Colon Carcinoma Metastatic in the Lung (tissue), 2 donors: ENCODE results near the genes CD27 and LPAR5.

GRCh38 chr12:5200638-5201034 lies 157.0 kb downstream of the KCNA5 start:
- PRO-cap, 2 experiments = no peak in any of the 2 experiments

GRCh38 chr12:5969068-5969420 lies 24.0 kb upstream of the ANO2 start:
- PRO-cap, 2 experiments = no peak in any of the 2 experiments

DNA sequence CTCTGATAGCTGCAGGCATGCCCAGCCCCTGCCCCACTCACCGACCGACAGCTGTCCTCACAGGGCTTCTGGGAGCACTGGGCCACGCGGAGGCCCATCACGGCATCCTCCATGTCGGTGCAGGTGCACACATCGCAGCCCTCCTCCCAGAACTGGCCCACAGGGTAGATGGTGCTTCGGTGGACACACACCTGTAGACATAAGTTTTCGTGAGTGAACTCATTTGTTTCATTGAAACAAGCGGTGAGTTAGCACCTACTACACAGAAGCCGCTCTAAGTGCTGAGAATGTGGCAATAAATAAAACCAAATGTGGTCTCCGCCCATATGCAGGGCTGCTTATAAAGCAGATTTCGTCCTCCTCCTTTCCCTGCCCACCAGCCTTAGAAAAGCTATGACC lies 31.0 kb upstream of the ANO2 start:
- PRO-cap, 2 experiments = no peak in any of the 2 experiments

GRCh38 chr12:6058382-6058941 lies 66.0 kb downstream of the VWF start:
- PRO-cap, 2 experiments = no peak in any of the 2 experiments

- PRO-cap, 2 experiments = no peak in any of the 2 experiments
Measured at GRCh38 chr12:6074339-6074857, 50.1 kb downstream of the VWF start.

GRCh38 chr12:6140892-6141455 lies 16.5 kb upstream of the VWF start:
- PRO-cap, 2 experiments = peak in 1 of 2 experiments; most common plus-strand start chr12:6141263 (in 1); most common minus-strand start chr12:6141183 (in 1)

- PRO-cap, 2 experiments = no peak in any of the 2 experiments
Measured at GRCh38 chr12:6142668-6143126, 18.2 kb upstream of the VWF start.

- PRO-cap, 2 experiments = no peak in any of the 2 experiments
Measured at GRCh38 chr12:6159884-6160422, 35.5 kb upstream of the VWF start.

DNA sequence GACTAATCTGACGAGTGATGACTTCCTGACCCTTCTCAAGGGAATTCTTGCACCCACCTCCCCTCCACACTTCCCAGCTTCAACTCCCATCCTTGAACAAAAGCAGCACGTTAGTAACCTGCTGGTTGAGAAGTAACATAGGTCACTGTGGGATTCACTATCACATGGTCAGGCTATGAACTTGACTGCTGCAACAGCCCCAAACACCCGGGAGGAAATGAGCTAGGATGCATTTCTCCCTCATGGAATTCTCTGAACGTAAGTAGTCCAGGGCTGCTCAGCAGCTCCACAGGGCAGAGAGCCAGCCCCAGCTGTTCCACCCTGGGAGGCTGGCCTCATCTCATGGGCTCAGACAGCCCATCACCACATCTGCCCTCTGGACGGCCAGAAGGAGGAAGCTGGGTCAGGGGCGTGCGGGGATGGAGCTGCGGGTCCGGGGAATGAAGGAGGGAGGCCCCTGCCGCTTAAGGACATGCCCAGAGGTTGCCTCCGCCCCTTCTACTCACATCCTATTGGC lies 37.0 kb upstream of the VWF start:
- PRO-cap, 2 experiments = no peak in any of the 2 experiments

- PRO-cap, 2 experiments = peak in 2 of 2 experiments; most common plus-strand start chr12:6226515 (in 1); most common minus-strand start chr12:6226573 (in 2)
Measured at GRCh38 chr12:6226465-6227219, 26.4 kb downstream of the CD9 start.

- PRO-cap, 2 experiments = peak in 2 of 2 experiments; most common plus-strand start chr12:6278987 (in 2); most common minus-strand start chr12:6278657 (in 2)
Measured at GRCh38 chr12:6278464-6279359, 31.8 kb upstream of the PLEKHG6 start.

- PRO-cap, 2 experiments = no peak in any of the 2 experiments
Measured at GRCh38 chr12:6324865-6325579, 14.5 kb downstream of the PLEKHG6 start.

GRCh38 chr12:6327246-6328532 lies 14.2 kb downstream of the TNFRSF1A start:
- PRO-cap, 2 experiments = no peak in any of the 2 experiments

DNA sequence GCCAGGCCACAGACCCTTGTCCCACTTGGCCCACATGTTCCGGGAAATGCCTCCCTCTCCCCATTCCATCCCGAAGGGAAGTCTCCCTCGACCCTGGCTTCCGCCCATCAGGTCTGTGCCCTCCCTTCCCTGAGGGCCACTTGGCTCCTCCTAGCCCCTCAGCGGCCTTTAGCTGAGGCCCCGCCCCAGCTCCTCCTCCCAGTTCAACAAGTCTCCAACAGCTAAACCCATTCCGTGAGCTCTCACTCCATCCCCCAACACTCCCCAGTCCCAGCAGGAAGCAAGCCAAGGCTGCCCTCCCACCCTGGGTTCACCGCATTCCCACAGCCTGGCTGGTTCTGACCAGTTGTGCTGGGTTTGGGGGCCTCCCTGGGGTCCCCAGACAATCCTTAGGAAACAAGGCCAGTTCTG lies 5.3 kb downstream of the TNFRSF1A start:
- PRO-cap, 2 experiments = peak in 2 of 2 experiments; most common plus-strand start position 267 of the sequence (in 2); most common minus-strand start position 142 of the sequence (in 1)

GRCh38 chr12:6368600-6368966 lies 6.8 kb downstream of the SCNN1A start:
- PRO-cap, 2 experiments = no peak in any of the 2 experiments

DNA sequence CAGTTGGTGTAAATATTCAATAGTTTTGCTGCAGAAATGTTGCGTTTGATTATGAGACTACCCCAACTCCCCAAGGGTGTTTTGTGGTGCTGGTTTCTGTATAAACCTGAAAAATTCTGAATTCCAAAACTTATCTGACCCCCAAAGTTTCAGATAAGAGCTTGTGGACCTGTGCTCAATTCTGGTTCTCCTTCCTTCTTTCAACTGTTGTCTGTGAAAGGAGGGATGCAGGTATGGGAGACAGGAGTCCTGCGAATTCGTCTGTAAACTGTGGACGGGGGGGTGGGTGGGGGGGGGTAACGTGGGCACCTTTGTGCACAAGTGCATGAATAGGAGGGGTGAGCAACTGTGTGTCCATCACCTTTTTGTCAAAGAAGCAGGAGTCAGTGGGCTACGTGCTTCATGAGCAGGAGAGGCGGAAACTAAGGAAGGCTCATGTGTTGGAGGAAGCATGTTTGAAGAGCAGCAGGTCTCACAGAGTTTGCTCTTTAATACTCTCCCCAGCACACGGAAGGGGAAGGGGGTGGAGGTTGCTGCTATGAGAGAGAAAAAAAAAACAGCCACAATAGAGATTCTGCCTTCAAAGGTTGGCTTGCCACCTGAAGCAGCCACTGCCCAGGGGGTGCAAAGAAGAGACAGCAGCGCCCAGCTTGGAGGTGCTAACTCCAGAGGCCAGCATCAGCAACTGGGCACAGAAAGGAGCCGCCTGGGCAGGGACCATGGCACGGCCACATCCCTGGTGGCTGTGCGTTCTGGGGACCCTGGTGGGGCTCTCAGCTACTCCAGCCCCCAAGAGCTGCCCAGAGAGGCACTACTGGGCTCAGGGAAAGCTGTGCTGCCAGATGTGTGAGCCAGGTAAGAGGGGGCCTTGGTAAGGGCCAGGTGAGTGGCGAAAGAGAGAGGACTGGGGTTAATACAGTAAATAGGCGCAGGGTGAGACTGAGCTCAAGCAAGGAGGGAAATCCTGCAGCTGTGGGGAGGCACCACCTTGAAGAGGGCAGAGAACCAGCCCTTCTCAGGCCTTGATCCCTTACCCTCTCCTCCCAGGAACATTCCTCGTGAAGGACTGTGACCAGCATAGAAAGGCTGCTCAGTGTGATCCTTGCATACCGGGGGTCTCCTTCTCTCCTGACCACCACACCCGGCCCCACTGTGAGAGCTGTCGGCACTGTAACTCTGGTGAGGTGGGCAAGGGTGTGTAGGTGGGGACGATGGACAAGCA lies at the start of gene CD27:
Gene CD27 (plus strand): TSS at position 579 of the 1,222 bp plus-strand sequence.
- PRO-cap, 2 experiments = peak in 1 of 2 experiments; most common plus-strand start position 611 of the sequence (in 1)

DNA sequence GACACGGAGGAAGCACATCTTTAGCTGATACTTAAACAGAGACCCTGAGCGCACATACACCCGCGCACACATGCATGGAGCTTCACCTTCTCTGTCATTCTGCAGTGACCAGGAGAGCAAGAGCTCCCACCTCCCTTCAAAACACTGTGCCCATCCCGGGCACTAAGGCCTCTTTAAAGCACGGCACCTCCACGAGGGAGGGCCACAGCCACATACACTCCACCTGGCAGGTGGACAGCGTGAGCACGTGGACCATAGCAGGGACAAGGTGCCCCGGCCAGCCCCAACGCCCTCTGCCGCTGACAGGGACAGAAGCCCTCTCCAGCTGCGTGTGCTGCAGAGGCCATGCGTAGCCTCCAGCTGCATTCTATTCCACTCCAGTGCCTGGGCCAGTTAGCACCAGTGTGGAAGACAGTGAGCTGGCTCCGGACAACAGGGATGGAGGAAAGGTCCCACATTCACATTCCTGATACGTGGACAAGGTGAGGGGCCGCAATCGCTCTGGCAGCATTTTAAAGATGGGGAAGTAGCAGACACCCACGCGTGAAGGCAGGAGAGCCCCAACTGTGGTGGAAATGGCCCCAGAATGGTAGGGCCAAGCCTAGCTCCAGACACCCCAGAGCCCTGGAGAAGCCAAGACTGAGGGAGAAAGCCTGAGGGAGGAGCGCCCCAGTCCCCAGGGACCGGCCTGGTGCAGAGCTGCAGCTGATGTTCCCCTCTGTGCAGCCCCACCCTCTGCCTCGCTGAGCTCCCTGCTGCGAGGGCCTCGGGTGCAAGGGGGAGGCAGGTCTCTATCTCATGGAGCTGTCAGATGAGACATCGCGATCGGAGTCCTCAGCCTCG lies 5.6 kb downstream of the GAPDH start:
- PRO-cap, 2 experiments = no peak in any of the 2 experiments

DNA sequence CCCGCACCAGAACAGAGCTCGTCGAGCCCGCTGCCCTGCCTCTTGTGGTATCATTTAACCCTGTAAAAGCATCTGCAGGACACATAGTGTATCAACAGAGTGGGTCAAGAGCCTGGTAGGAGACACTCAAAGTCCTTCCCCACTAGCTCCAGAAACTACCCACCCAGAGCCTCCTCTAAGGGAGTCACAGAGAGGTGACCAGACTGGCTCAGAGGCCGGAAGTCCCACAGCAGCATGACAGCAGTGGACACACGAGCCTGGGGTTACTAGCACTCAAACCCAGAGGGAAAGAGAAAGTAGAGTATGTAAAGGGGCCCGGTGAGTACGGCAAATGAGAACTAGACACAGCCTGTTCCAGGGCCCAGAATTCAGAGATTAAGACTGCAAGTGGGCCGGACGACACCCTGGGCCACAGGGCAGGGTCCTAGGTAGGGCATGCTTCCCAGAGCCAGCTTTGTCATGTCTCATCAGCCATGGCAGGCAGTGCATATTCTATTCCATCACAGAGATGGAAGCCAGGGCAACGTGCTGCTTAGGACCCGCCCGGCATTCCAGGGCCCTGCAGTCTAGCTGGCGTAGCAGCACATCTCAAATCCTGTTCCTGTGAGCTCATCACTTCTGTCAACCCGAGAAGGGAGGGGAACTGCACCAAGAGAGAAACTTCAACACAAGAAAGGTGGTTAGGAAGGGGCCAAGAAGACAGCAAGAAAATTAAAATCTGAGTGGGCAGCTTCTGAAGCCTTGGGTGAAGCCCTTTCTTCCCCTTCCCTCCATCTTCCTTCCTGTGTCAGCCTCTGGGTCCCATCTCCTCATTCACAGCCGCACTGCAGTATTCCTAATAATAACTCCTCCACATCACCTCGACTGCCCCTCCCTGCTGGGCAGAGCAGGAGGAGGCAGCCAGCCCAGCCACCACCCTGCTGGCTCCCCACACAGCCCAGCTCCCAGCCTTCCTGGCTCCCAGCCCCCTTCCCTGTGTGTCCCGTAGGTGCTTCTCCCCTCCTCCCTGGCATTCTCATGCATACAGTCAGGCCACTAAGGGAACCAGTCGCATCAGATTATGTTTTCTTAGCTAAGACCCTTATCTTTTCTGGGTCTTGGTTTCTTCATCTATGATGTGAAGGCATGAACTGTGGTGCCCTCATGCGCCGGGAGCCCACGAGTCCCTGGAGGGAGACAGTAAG lies 4.0 kb downstream of the IFFO1 start:
- PRO-cap, 2 experiments = no peak in any of the 2 experiments

DNA sequence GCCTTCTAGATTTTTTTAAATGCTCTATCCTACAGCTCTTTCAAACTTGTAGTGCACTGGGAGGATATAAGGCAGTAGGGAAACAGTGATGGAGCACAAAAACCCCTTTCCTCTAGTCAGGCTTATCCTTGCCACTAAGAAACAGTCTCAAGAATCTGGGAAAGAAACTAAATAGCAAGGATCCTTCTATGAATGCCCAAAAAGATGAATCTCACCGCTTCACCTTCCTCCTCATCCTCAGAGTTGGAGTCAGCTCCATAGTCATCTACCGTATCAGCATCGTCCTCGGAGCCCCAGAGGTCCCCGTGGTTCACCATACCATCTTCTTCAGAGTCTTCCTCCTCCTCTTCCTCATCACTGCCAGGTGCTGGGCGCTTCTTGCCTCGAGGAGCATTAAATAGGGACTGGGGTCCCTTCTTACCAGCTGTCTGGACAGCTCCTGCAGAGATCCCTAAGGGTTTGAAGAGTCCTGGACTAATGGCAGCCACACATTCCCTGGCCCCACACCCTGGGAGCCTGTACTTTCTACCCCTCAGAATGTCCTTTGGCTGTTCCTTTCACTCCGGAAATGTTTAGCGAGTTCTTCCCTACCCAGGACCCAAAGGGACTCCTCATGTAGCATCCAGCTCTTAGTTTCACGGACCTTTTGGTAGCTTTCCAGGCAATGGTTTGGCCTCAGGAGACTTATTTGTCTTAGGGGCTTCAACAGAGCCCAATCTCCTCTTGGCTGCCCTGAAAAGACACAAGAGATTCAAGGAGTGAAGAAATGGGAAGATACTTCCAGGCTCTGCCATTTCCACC lies 2.0 kb downstream of the NOP2 start:
- PRO-cap, 2 experiments = no peak in any of the 2 experiments

- PRO-cap, 2 experiments = peak in 2 of 2 experiments; most common plus-strand start chr12:6636077 (in 1); most common minus-strand start chr12:6635959 (in 2)
Measured at GRCh38 chr12:6635837-6636671, at the start of gene LPAR5. LPAR5 (minus strand) TSS chr12:6635959.